Natural killer cell (primary cell): ENCODE measurements around a stretch of chr20.

DNA sequence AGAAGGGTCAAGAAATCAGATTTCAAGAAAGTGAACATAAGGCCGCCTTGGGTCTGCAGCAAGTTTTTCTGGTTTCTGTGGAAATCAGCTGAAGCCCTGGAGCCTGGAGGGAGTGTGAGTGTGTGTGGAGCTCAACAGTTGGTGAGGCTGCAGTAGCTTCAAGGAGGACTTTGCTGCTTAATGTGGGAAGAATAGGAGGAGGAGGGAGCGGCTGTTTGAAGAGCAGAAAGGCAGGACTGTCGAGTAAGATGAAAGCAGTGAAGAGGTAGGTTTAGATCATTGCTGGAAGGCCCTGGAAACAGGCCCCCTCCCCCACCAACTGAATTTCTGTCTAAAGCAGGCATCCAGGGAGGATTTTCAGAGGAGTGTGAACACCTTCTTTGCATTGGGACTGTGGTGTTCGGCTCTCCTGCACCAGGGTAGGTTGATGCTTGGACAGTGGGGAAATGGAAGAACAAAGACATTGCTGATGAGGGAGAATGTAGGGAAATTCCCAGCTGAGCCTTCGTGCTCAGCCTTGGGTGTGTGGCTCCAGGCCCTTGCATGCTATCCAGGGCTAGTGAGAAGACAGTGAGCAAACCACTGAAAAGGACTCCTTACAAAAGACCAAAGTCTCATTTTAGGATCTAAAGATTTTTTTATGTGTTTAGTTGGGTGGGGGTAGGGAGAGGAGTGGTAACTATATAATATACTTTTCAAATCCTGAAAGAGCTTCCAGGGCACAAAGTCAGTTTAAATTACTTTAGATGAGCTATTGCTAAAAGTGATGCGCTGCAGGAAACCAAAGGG, 79.4 kb upstream of the VSTM2L start:
- PRO-cap = no peak

DNA sequence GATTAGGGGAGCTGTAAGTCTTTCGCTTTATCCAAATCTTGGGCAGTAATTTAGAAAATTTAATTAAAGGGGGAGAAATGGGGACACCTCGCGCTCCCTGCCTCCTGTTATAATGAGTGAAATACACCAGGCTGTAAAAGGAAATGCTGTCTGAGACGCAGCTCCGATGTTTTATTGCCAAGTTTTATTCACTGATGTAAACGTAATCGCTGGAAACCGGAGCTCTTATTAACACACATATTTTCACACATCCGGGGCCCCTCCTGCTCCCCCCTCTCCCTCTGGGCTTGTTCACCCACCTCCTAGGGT, 4.9 kb upstream of the VSTM2L start:
- PRO-cap = no peak

GRCh38 chr20:38126943-38127914, 37.8 kb downstream of the TGM2 start:
- PRO-cap = no peak

DNA sequence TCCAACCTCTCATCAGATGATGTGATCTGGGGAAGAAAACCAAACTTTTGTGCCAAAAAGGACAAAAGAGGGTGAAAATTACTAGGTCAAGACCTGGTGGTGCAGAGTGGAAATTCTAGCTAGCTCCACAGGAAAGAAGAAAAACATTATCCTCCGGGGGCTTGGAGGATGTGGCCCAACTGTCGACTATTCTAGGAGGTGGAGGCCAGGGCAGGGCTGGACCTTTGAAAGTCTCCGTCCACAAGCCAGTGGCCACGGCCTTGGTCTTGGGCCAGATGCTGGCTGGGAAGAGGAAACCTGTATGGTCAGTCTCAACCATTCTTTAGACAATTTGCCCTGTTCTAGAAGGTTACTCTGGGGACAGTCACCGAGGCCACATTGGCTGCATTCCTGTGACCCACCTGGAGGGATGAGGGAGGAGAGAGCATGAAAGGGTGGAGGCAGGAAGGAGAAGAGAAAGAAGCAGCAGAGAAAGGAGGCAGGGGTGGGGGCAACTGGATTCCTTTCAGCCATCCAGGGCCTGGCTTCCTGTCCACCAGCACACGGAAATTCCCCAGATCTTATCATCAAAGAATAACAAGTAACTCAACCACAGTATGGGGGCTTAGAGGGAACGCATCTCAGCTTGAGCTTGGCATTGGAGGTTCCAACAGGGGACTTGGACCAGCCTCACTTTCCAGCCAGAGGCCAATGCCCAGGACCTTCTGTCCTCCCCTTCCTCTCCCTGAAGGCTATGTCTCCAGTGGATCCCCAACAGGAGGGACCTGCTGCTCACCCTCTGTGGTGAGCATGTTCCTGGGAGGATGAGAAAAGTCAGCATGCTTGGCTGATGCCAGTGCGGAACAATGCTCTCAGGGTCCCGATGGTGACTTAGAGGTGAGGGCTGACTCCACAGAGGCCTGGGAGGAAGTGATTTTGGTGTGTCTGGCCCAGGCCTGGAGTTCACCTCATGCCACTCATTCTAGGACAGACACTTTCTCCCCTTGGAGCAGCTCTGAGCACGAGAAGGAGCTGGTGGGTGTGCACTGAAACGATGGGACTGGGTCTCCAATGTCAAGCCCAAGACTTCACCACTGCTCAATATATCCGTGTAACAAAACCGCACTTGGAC, 30.4 kb downstream of the TGM2 start:
- PRO-cap = no peak

DNA sequence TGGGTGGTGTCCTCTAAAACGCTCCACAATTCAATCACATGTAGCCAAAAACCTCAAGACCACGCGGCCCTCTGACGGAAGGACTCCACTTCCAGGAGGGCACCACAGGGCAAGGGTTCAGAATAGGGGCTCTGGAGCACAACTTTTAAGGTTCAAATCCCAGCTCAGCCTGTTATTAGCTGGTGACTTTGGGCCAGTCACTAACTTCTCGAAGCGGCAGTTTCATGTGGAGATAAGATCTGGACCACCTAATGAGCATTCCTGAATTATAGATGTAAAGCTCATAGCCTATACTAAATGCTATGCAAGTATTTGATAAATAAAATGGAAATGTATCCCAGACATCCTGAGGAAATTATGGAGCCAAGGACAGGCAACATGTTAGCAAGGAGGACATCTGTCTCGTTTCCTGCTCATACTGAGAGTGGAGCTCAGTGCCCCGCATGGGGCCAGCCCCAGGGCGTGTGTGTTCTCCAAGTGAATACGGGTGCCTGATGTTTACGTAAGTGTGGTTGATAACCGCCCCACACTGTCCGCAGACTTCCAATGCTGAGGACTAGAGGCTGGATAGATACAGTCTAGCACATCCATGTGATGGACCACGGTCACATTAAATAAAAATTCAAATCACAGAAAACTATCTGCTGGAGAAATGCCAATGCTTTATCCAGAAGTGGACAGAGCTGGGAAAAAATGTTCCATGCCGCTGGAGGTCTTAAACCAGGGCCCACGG, 25.2 kb downstream of the TGM2 start:
- PRO-cap = no peak

- PRO-cap = no peak
These were observed 25.6 kb upstream of the TGM2 start for GRCh38 chr20:38190657-38191140.

- PRO-cap = no peak
These were observed 21.2 kb downstream of the KIAA1755 start for GRCh38 chr20:38239171-38239903.

DNA sequence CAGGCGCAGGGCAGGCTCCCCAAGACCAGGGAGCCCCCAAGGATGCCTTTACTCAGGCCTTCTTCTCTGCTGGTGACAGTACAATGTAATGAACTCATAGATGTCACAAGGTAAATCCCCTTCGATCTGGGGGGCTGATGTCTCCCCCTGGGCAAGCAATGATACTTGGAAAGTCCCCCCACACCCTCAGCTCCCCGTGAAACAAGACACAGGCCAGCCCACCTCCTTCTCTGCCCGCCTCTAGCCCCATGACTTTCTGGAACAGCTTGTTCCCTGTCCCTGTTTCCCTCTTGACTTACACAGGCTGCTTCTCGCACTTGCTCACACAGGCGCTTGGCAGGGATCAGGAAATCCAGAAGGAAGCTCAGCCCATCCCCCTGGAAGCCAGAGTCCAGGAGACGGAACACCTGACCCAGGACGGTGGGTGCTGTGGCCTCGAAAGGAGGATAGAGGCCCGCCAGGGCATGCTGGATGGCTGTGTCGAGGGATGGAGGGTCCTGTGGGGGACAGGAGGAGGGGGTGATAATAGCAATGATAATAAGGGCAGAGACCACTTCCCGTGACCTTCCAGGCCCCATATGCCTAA, 14.8 kb downstream of the KIAA1755 start:
- PRO-cap = no peak

GRCh38 chr20:38599421-38599996, 18.5 kb downstream of the ADIG start:
- PRO-cap = no peak

GRCh38 chr20:38729319-38729624, 5.0 kb downstream of the SLC32A1 start:
- PRO-cap = no peak

- PRO-cap = no peak
These were observed 53.7 kb upstream of the FAM83D start for GRCh38 chr20:38872489-38873032.

DNA sequence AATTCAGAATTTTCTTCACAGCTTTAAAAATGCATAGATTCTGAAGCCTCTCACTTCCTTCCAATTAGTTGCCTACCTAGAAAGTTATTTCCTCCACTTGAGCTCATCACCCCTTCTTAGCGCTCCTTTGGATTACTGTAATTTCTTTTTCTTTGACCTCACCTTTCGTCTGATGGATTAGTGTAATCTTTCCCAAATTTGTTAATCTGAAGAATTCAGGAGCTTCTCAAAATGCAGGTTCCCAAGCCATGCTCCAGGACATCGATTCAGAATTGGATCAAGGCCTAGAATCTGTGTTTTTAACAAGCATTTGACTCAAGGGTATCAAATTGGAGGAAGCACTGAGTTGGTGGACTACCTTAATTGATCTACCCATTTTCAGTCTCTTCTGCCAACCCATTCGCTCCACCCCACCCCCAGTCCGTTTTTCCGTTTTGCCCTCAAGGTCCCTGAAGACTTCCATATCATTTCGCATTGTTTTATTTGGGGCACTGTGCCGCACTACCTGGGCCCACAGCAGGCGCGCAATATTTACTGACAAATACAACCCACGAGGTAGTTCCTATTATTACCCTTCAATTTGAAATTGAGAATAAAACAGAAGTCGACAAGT, 731 bp upstream of the DHX35 start:
- PRO-cap = no peak

- PRO-cap = no peak
These were observed 396.0 kb downstream of the DHX35 start for GRCh38 chr20:39358003-39358591.

DNA sequence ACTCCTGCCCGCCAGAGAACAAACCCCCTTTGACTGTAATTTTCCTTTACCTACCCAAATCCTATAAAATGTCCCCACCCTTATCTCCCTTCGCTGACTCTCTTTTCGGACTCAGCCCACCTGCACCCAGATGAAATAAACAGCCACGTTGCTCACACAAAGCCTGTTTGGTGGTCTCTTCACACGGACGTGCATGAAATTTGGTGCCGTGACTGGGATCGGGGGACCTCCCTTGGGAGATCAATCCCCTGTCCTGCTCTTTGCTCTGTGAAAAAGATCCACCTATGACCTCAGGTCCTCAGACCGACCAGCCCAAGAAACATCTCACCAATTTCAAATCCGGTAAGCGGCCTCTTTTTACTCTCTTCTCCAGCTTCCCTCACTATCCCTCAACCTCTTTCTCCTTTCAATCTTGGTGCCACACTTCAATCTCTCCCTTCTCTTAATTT, 419.7 kb downstream of the MAFB start:
- PRO-cap = no peak

DNA sequence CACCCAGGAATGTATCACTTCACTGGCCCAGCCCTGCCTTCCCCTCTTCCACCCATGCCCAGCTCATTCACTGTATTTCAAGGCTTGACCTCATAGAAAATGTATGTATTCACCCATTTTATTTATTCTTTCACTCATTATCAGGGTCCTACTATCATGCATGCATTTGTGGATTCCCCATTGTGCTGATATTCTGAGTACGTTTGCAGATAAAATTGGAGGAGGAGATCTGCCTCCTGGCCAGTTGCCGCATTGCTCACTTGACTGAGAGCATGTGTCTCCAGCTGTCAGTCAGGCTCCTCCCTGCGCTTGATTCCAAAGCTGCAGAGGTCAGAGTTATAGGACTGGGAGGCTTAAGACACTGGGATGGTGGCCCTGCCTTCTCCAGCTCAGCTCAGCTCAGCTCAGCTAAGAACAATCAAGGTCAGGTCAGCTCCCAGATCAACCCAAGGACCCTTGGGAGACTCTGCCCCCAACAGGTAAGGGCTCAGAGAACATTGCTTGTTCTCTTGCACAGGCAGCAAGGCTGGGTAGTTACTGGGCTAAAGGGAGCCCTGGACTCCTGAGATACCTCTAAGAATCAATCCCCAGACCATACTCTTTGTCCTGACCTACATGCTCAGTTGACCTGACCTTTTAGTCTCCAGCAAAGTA, 104.6 kb downstream of the MAFB start:
- PRO-cap = no peak

DNA sequence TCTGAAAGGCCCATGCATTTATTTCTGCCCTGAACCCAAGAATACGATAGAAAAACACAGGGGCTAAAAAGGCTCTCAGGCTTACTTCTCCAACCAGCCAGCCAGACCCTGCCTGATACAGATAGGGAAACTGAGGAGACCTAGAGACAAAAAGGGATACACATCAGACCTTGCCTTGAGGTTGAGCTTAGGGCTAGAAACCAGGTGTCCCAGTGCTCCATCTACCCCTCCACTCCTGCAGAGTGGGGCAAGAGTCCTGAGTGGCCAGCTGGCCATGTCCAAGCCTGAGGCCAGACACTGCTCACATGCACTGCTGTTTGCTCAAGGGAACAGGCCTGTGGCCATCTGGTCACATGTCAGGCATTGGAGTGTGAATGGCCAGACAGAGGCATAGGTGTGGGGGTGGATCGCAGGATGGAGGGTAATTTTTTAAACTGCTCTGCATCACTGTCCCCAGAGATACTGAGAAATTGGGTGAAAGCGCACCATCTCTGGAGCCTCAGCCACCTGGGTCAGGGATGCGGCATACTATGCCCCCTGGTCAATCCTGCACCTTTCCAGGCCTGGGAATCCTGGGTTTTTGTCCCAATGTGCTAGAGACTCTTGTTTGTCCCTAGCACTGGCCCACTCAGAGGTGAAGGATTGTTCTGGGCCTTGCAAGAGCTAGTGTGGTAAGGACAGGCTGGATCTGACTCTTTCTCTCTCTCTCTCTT, 30.5 kb downstream of the MAFB start:
- PRO-cap = no peak

DNA sequence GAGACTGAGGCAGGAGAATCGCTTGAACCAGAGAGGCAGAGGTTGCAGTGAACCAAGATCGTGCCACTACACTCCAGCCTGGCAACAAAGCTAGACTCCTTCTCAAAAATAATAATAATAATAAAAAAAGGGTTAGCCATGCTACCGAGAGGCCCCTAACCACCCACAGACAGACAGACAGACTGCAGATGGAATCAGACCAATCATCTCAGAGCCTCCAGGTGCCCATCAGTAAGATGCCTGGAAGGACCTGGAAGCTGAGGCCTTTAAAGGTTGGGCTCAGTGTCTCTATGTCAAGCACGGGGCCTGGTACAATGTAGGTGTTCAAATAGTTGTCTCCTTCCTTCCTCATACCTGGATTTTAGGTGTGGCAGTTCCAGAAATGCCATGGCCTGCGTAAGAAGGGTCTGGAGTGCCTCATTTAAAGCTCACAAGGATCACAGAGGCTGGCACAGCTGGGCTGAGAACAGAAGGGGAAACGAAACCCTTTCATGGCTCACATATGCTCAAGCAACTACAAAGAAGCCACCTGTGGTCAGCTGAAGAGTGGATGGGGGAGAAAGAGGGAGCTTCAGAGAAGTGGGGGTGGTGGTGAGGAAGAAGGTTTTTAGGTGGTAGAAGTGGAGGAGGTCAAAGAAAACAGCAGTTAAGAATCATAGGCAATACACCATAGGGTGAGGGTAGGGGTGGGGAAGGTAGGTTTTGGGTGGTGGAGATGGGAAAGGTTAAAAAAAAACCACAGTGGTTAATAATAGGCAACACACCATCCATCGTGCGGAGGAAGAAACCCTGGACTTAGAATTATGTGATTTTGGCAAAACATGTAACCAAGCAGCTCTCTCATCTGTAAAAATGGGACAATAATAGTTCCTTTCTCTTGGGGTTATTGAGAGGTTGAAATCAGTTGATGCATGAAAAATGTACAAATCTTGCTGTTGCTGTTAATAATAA, 17.1 kb upstream of the TOP1 start:
- PRO-cap = no peak

DNA sequence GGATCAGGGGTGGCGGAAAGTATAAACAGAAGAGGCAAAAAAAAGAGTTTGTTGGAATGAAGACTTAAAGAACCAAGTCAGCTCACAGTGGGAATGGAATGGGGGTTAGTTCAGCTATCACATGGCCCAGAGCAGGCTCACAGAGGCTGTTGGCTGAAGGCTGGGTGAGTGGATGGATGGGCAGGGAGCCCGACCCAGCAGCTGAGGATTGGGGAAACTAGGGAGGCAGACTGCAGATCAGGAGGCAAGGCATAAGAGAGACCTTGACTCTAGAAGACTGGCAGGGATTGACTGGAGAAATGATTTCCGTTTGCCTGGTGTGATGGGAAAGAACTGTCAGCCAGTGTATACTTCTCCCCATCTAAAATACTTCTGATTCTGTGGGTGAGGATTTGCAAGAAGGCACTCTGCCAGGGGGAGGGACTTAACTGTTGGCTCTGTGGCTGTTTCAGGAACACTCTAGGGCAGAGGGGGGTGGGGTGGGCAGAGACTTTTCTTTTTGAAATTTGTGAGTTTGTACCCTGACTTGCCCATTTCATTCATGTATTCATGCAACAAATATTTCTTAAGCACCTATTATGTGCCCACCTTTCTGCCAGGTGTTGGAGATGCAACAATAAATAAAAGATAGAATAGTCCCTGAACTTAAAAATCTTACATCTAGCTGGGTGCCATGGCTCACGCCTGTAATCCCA, 15.8 kb upstream of the TOP1 start:
- PRO-cap = no peak

- PRO-cap = no peak
These were observed 5.6 kb downstream of the TOP1 start for GRCh38 chr20:41034079-41034712.

- PRO-cap = no peak
These were observed 15.7 kb downstream of the TOP1 start for GRCh38 chr20:41044261-41044731.